ENCODE measurements around a stretch of chr7.

DNA sequence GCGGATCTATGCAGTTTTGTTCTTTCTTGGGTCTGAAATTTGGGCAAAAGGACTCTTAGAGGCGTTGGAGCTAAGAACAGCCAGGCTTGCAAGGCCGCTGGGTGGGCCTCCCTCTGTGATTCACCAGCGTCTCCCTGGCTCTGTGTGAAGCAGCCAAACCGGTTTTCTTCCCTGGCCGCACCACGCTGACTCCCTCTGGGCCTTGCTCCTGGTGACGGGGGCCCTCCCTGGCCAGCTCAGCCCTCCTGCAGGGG is 109.7 kb upstream of the SHH start:
- PRO-cap, 3 experiments, result no peak in any of the 3 experiments

DNA sequence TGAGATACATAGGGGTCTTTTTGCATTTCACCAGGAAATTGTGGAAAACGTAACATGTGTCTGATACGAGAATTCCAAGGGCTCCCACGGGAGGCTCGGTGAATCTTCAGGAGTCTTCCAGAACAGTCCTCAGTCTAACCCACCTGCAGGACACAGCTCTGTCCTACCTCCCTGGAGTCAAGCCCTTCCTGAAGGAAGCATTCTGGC is 105.2 kb upstream of the RNF32 start:
- PRO-cap, 3 experiments, result no peak in any of the 3 experiments

GRCh38 chr7:156602855-156603359 is 37.7 kb upstream of the RNF32 start:
- PRO-cap, 3 experiments, result no peak in any of the 3 experiments

- PRO-cap, 3 experiments, result no peak in any of the 3 experiments
These were observed 34.4 kb upstream of the RNF32 start for GRCh38 chr7:156606248-156606573.

- PRO-cap, 3 experiments, result no peak in any of the 3 experiments
These were observed 23.2 kb upstream of the RNF32 start for GRCh38 chr7:156617321-156617726.

DNA sequence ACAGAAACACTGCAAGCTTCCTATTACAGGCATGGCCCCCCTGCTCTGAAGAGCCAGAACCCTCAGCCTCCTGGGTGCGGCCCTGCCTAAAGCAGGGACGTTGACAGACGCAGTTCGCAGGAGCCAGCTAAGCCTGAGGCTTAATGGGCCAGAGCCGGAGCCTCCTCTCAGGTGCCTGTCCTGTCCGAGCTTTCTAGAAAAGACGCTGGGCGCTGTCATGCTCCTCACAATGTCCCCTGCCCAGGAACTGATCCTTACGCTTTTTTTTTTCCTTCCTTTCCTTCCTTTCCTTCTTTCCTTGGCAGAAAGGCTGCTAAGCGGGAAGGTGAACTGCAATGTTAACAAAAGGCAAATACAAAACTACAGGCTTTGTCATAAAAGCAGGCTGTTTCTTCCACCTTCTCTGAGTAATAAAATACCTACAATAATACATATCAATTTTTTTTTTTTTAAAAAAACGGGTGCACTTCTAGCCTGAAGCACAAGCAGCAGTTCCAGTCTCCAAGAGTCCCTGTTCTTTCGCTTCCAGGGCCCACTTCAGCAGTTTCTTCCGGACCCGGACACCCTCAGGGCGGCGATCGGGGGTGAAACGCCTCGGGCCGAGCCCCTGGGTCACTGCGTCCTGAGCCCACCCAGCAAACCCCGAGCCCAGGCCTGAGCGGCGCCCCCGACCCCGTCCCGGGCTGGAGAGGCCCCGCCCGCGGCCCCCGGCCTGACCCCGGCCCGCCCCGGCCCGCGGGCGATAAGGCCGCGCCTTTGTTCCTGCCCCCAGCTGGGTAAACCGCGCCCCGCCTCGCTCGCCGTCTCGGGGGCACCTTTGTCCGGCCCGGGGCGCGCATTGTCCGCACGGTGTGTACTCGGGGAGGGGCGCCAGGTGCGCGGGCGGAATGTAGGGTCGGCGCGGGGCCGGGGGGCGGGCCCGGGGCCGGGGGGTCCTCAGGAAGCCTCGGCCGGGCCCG is 11.1 kb downstream of the MNX1 start:
- PRO-cap, 3 experiments, result peak in 1 of 3 experiments; most common plus-strand start position 227 of the sequence (in 1); most common minus-strand start position 204 of the sequence (in 1)

- PRO-cap, 3 experiments, result peak in 2 of 3 experiments; most common plus-strand start chr7:157000214 (in 1); most common minus-strand start chr7:157000175 (in 2)
These were observed 10.4 kb downstream of the MNX1 start for GRCh38 chr7:157000033-157000406.

DNA sequence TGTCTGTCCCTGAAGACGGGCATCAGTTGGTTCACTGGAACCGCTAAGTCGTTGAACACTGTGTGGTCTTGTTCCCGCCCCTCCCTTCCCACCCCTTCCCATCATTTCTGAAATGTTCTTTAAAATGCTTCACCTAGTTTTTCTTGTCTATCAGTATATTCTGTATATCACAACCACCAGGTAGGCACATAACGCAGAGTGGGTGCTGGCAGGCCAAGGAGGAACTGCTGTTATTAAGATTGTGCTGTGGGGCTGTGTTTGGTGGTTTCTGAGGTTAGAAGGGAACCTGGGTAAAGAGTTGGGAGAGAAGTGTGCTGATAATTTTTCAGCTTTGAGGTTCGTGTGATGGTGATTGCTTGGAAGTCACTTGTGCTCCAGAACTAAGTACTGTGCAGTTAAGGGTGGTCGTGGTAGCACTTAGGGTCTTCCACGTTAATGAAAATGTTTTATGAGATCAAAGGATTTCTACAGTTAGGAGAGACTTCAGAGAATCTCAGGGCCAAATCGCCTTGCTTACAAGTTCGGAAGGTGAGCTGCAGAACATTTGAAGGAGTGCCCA is 1.4 kb downstream of the UBE3C start:
- PRO-cap, 3 experiments, result no peak in any of the 3 experiments

- PRO-cap, 3 experiments, result no peak in any of the 3 experiments
These were observed 72.0 kb downstream of the UBE3C start for GRCh38 chr7:157210530-157211304.

DNA sequence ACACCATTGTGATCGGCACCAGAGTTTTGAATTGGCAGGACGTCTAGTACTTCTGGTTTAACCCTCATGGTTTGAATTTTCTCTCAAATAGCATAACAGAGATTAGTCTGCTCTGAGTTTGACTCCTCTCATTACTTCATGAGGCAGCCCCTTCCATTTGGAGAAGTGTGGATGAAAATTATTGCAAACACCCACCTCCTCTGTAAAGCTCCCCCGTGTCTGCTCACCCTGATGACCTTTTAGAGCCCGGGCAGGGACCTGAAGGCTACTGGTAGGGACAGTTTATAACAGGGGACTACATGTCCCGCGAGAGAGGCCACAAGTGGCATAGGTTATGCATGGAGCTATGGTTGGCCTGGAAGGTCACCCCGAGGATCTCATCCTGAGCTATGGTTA is 17.2 kb upstream of the DNAJB6 start:
- PRO-cap, 3 experiments, result no peak in any of the 3 experiments

- PRO-cap, 3 experiments, result peak in 2 of 3 experiments; most common plus-strand start chr7:157338902 (in 1); most common minus-strand start chr7:157338779 (in 2)
These were observed 1.8 kb downstream of the DNAJB6 start for GRCh38 chr7:157338511-157339170.

DNA sequence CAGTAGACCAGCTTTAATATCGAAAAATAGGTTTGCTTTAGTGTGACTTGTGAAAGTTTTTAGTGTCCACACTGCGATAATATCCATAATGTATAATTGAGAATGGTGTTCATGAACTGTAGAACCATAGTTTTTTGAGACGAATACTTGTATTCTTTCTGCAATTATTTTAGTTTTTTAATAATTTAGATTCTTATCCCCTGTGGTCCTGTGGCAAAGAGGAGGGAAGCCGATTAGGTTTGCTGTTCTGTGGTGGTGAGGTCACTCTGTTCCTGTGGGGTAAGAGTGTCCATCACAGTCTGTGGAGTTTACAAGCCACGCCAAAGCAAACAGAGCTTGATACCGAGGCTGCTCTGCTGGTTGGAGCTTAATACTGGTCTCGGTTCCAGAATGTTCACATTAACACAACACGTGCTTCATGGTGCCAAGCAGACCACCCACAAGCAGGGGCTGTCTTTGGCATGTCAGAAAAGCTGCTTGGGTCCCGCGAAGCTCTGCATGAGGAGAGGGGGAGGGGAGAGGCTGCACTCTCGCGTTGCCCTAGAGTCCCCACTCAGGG is 47.4 kb downstream of the DNAJB6 start:
- PRO-cap, 3 experiments, result no peak in any of the 3 experiments

DNA sequence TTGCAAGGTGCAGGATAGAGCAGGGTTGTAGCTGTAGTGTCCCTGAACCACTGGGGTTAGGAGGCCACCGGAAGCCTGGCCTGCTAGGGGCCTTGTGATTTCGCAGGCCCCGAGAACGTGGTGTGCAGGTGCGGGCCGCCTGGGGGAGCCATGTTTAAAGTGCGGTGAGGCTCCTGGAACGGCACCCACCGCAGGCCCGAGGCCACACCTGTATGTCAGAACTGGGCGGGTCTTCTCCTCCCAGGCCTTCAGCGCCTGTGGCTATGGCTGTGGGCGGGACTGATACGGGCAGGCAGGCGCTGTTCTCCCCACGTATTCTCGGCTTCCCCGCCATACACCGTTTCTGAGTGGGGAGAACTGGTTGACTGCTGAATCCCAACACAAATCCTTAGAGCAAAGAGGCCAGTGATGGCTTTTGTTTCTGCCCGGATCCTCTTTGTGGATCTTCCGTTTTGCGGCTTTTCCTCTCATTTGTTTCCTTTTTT is 74.8 kb downstream of the DNAJB6 start:
- PRO-cap, 3 experiments, result peak in 1 of 3 experiments; most common plus-strand start position 134 of the sequence (in 1)

DNA sequence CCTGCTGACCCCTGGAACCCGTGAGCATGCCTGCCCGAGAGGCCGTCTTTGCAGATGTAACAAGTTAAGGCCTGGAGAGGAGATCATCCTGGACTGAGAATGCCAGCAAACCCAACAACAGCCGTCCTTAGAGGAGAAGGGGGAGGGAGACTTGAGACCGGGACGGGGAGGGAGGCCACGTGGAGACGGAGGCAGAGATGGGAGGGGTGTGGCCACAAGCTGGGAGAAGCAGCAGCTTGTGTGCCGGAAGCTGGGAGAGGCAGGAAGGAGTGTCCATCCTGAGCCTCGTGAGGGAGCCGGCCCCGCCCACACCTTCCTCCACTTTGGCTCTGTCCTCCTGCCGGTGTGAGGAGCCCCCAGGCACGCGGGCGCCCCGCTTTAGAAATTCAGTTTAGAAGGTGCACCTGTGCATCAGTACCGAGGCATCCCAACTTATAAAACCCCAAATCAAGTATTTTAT is 95.7 kb downstream of the DNAJB6 start:
- PRO-cap, 3 experiments, result peak in 1 of 3 experiments; most common plus-strand start position 180 of the sequence (in 1); most common minus-strand start position 101 of the sequence (in 1)

- PRO-cap, 3 experiments, result no peak in any of the 3 experiments
These were observed 253.0 kb downstream of the DNAJB6 start for GRCh38 chr7:157589672-157590302.

- PRO-cap, 3 experiments, result no peak in any of the 3 experiments
These were observed 277.1 kb downstream of the DNAJB6 start for GRCh38 chr7:157613806-157614337.

- PRO-cap, 3 experiments, result no peak in any of the 3 experiments
These were observed 504.0 kb downstream of the DNAJB6 start for GRCh38 chr7:157840647-157841426.

DNA sequence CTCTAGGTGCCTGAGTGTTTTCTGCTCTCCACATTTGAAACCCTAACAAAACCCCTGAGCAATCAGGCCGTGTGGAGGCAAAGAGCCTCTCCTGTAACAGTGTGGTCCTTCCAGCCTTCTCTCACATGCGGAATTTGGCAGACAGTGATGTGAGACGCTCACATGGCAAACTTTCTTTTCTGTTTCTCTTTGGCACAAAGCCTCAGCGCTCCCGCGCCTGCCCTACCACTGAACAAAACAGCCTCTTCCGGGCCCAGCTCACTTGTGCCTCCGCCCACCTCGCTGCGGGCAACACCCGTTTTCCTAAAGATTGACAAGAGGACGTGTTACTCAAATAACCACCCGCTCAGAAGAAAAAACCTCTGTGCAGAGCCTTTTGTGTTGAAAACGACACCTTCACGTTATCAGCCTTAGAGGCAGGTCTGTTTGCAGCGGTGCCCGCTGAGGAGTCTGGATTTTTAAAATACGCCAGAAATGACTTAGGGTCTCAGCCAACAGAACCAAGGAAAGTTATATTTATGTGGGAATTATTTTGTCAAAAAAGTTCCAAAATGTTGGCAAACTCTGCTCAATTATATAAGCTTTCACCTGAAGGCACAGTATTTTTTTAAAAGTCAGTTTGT is 515.0 kb downstream of the DNAJB6 start:
- PRO-cap, 3 experiments, result peak in 1 of 3 experiments; most common minus-strand start position 230 of the sequence (in 1)

- PRO-cap, 3 experiments, result no peak in any of the 3 experiments
These were observed 423.4 kb downstream of the PTPRN2 start for GRCh38 chr7:158164091-158164678.

DNA sequence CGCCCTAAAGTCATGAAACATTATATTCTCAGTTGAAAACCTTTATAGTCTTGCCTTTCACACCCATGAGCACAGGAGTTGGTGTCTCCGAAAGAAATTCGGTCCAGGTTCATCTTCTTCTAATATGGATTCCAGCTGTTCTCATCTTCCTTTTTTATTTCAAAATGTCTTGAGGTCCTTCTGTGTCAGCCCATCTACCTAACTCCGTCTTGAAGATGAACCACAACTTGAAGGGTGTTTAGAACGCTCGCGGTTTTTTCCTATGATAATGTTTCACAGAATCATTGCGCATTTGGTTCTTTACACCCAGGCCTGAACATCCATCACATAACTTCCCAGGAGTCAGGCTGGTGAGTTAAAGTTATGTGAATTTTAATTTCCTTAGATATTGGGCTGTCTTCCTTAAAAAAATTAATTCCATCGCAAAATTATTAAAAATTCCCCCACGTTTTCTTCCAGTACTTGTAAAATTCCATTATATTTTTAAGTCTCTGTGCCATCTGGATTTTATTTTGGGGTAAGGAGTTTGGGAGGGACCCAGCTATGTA is 136.1 kb downstream of the PTPRN2 start:
- PRO-cap, 3 experiments, result no peak in any of the 3 experiments